T-cell (primary cell): ENCODE results near the gene SHKBP1.

- PRO-cap, 7 experiments: no peak in any of the 7 experiments
These were observed 13.4 kb downstream of the ZNF780B start for GRCh38 chr19:40042573-40043102.

DNA sequence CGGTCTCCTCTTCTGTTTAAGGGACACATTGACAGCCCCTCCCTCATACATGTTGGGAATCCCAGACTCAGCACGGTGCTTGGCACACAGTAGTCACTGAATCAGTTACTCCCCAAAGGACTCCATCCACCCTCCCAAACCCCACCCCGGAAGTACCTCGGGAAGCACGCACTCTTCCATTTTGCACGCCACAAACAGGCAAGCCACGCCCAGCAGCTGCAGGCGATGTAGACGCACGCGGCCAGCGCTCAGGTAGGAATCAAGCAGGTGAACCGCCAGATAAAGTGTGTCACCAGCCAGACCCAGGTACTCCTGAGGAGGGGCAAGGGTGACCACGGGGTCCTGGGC is 2.2 kb downstream of the CCNP start:
- PRO-cap, 7 experiments: no peak in any of the 7 experiments

DNA sequence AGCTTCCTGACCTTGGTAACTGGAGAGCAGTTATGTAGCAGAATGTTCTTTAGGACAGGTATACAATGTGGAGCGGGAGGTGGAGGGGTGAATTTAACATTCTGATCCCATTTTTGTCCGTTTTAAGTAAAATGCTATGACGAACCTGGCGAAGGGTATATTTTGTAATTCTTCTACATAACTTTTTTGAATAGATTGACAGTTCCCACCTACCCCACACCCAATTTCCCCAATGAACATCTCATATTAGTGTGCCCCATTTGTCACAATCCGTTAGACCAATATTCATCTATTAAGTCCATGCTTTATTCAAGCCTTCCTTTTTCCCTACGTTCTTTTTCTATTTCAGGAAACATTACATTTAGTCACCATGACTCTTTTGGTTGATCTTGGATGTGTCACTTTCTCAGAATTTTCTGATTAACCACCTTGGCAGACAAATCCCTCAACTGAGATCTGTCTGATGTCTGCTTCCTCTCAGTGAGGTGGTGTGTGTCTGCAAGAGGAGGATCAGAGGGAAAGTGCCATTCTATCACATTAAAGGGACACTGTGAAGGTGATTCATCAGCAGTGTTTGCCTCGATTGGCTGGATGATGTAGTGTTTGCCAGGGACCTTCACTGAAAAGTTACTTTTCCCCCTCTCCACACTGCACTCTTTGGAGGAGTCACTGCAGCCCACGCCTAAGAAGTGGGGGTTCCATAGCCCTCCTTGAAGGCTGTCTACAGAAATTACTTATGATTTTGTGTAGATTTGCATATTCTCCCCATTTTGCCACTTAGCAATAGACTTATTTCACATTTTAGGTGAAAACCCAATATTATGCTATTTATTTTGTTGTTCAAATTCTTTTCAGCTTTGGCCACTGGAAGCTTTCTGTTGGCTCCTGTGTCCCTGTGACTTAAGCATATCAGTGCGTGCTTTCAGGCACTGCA is 3.0 kb upstream of the CCNP start:
- PRO-cap, 7 experiments: no peak in any of the 7 experiments

- PRO-cap, 7 experiments: no peak in any of the 7 experiments
These were observed 5.0 kb upstream of the CCNP start for GRCh38 chr19:40231424-40231923.

- PRO-cap, 7 experiments: no peak in any of the 7 experiments
These were observed 26.1 kb upstream of the CCNP start for GRCh38 chr19:40252519-40253041.

GRCh38 chr19:40283236-40284175 is 1.6 kb downstream of the AKT2 start:
- PRO-cap, 7 experiments: no peak in any of the 7 experiments

DNA sequence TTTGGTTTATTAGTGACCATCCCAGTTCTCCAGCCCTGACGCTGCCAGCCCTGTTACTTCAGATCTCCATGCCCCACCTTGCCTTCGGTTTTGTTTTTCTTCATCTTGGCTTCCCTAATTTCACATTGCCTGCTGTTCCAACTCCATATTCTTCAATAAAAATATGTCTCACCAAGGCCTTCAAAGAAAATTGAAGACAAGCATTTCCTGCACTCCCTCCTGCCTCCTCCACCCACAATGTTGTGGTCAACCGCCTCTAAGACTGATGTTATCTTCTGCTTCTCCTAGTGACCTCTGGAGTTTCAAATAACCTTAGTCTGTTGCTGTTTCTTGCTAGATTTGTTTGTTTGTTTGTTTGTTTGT is 14.6 kb downstream of the PLD3 start:
- PRO-cap, 7 experiments: no peak in any of the 7 experiments

DNA sequence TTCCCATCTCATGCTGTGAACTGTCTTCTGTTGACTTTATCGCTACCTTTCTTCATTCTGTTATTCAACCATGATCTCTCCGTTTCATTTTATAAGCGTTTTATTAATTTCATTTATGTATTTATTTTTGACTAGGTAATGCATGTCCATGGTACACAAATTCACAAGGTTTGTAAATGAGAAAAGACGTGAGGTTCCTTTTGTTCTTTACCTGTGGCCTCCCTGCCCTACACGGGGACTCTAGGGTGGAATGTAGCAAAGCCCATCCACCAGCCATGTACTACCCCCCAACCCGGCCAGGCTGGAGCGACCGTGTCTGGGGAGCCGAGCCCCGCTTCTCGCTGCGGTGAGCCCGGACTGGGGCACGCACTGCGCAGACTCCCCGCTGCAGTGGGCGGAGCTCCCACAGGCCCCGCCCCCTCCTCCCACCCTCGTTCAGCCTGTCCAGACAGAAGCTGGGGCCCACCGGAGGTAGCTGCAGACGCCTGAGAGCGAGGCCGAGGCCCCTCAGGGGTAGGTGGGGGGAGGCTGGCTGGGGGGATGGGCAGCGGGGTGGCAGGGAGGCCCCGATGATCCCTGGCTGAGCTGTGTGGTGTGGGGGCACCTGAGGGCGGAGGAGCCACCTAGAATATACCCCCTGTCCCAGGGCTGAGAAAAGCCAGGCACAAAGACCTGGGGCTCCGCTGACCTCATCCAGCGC is 17.1 kb downstream of the PLD3 start:
- PRO-cap, 7 experiments: no peak in any of the 7 experiments

DNA sequence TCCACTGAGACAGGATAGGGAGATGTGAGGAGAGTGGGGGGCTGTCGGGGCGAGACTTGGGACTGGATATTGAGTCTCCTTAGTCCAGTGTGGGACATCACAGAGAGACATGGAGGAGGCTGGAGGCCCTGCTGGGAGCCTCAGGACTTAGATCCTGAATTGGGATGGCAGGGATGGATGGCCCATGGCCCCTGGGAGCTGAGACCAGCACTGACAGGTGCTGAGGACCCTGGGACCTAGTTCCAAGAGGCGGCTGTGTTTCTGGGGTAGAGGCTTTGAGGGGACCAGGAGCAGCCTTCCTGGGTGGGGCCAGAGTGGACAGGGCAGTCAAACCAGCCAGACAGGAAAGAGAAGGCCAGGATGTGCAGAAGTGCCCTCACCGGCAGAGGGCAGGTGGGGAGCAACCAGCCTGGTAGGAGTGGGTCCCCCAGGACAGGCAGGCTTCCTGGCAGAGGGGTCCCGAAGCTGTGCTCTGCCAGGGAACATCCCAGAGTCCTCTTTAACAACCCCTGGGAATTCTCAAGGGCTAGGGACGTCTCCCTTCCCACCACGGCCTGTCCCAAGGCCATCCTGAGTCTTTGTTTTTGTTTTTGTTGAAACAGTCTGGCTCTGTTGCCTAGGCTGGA is 2.8 kb upstream of the HIPK4 start:
- PRO-cap, 7 experiments: no peak in any of the 7 experiments

GRCh38 chr19:40403313-40403850 is 9.8 kb downstream of the PRX start:
- PRO-cap, 7 experiments: peak in 7 of 7 experiments; most common plus-strand start chr19:40403707 (in 3)

DNA sequence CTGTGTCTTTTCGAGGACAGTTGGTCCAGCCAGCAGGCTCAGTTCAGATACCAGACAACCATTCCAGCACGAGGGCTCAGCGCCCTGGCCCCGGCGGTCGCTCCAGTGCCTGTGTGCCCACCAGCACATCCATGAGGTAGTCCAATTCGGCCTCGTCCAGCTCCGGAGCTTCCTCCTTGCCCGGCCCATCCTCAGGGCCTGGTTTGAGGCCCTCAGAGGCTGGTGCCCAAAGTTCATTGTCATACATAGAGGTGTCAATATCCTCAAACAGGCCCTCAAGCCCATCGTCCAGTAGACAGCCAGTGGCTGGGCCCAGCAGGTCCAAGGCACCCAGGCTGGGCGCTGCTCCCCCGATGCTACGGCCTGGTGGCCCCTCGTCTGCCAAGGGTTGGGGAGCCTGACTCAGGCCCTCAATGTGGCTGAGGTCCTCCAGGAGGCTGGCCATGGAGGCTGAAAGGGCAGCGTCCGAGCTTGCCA is 3.0 kb downstream of the SERTAD1 start:
- PRO-cap, 7 experiments: no peak in any of the 7 experiments

DNA sequence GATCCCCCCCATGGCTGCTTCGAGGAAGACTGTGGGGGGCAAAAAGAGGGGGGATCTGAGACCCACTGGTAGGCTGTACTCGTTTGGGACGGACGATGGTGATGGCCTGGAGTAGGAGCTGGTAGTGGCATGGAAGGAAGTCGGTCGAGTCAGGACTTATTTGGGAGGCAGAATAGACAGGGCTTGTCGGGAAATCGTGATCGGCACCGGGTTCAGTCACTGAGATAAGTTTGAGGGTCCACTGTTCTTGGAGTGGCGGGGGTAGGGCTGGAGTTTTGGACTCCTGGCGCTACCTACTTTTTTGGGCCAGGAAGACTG is 869 bp downstream of the SERTAD1 start:
- PRO-cap, 7 experiments: no peak in any of the 7 experiments

- PRO-cap, 7 experiments: no peak in any of the 7 experiments
These were observed 3.8 kb downstream of the BLVRB start for GRCh38 chr19:40461416-40462425.

DNA sequence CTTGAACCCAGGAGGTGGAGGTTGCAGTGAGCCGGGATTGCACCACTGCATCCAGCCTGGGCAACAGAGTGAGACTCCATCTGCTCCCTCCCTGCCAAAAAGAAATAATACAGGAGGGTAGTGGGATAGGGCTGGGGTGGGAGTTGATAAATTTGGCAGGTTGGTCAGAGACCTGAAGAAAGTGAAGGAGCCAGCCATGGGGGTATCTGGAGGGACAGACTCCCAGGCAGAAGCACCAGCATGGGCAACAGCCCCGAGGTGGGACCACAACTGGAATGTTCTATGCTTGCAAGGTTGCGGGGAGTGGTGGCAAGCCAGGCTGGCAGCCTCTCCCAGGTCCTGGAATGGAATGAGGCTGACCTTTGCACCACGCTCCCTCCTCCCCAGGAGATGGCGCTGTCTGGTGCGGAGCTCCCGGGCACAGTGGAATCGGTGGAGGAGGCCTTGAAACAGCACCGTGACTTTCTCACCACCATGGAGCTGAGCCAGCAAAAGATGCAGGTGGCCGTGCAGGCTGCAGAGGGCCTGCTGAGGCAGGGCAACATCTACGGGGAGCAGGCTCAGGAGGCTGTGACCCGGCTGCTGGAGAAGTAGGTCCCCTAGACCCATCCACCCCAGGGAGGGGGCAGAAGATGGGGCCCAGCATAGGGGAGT is 53.5 kb upstream of the SHKBP1 start:
- PRO-cap, 7 experiments: no peak in any of the 7 experiments

- PRO-cap, 7 experiments: peak in 7 of 7 experiments; most common plus-strand start chr19:40576865 (in 7); most common minus-strand start chr19:40576661 (in 4)
These were observed at the start of gene SHKBP1 for GRCh38 chr19:40576018-40576986. TSS of gene SHKBP1 (plus strand) at chr19:40576873.

GRCh38 chr19:40597855-40598973 is 3.0 kb upstream of the LTBP4 start:
- PRO-cap, 7 experiments: no peak in any of the 7 experiments

DNA sequence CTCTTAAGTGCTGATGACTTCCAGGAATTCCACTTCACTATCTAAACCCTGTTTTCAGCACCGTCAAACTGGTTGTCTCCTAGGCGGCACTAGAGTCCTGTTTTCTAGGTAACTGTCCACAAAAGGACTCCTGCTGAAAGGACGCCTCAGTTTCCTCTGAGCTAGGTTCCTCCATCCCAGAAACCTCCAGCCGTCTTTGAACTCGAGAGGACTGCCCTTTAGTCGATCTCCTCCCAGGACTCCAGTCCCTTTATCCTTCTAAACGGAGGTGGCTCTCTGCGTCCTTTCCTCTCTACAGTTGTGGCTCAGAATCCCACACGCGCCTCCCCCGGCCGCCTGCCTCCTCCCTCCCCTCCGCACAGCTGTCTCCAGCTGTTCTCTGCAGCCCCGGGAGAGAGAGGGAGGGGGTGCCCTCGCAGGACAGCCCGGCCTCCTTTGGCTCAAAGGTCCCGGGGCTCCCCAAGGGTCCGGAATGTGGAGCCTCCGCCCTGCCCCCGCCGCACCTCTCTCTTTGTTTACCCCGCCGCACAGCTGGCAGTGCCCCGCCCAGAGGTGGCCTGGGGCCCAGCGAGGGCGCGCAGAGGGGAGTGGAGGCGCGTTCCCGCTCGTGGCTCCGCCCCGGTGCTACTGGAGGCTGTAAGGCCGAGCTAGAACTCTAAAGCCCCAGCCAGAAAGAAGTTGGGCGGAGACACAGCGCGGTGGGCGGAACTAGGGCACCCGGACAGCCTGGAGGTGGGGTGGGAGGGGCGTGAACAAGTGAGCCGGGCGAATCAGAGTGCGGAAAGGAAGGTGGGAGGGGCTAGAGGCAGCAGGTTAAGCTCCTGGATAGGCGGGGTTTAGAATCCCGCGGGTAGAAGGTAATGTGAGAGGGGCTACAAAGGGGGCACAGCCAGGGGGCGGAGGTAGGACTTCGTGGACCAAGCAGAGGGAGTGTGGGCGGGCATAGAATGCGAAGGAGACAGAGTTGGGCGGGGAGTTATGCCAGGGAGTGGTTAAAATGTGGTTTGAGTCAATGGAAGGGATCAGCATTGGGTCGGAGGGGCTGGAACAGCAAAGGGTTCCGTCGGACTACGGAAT is 2.6 kb downstream of the LTBP4 start:
- PRO-cap, 7 experiments: peak in 7 of 7 experiments; most common plus-strand start position 839 of the sequence (in 2); most common minus-strand start position 629 of the sequence (in 7)

DNA sequence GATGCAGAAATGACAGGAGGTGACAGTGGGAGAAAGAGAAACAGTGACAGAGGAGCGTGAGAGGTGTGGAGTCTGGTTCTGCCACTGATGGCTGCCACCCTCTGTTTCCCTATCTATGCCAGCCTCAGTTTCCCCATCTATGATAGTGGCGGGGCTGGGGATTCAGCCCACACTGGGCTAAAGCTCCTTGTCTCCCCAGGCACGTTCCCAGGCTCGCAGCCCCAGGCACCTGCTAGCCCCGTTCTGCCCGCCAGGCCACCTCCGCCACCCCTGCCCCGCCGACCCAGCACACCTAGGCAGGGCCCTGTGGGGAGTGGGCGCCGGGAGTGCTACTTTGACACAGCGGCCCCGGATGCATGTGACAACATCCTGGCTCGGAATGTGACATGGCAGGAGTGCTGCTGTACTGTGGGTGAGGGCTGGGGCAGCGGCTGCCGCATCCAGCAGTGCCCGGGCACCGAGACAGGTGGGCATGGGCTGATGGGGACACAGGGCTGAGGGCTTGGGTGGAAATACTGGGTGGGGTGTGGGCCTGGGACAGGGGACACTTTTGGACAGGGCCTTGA is 21.1 kb downstream of the LTBP4 start:
- PRO-cap, 7 experiments: no peak in any of the 7 experiments

- PRO-cap, 7 experiments: no peak in any of the 7 experiments
These were observed 20.7 kb downstream of the NUMBL start for GRCh38 chr19:40669775-40670113.

GRCh38 chr19:40690195-40690493 is 307 bp downstream of the NUMBL start:
- PRO-cap, 7 experiments: no peak in any of the 7 experiments